Metastatic Breast Carcinoma in the Ovary (tissue), 3 donors: ENCODE measurements around a stretch of chr6.

DNA sequence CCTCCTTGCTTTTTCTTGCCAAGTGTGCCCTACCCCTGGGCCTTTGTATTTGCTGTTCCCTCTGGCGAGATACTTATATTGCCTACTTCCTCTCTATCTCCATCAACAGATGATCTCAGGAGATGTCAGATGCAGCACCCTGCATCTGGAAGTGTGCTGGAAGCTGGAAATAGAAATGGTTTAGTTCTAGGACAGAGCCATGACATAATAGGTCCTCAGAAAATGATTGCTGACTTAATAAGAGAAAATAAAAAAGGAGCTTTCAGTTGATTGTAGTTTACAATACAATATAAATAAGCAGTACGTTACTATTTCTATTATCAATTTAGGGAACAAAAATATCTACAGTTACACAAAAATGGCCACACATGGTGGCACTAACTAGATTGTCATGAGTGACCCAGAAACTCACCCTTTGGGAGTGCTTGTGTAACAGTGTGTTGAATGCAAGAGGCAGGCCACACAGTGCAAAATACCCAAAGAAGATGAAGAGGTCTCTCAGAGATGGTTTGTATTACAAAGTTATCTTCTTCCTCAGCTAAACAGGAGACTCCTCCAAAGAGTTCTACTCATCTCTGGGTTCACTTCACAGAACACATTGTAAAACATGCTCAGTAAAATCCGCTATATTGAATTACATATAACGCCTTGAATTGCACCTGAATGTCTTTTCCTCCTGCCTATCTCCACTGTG lies 5.6 kb downstream of the ASF1A start:
- PRO-cap, 3 experiments = no peak in any of the 3 experiments

DNA sequence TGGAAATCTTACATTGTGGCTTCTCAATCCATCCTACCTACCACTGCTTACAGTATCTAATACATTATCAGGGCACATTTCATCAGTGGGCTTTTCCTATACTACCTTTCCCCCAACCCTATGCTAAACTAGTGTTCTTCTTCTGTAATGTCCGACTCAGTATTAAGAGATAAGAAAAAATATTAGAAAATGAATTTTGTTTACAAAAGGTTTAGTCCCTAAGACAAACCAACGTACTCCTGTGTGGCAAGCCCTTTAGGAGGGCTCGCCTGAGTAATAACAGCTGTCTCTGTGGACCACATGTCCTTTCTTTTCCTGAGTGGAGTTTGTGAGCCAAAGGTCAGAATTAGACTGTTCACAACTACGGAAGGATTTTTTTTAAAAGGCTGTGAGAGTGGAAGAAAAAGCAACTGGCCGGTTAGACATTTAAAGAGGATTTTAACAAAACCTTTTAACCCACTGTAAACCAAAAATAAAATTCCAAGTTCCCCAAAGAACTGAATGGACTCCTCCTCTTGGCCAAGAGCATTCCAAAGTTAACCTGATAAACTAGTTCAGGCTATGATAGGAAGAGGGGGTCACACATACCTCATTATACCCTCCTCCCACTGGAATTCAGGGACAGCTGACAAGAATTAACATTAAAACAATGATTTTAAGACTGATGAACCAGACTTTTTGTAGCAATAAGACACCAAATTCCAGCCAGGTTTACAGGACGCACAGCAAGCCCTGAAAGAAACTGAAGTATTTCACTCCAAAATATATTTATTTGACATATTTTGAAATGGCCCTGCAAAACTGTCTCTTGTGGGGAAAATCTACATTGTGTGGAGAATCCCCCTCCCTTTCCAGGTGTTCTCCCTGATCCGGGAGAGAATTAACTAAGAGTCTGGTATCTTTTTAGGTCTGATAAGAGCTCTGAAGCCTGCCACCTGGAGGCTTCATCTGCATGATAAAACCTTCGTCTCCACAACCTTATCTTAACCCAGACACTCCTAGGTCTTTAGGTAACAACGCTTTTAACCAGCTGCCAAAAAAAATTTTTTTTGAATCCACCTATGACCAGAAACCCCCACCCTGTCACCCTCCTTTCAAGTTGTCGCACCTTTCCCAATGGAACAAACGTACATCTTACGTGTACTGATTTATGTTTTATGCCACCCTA lies 43.4 kb downstream of the FAM184A start:
- PRO-cap, 3 experiments = no peak in any of the 3 experiments

DNA sequence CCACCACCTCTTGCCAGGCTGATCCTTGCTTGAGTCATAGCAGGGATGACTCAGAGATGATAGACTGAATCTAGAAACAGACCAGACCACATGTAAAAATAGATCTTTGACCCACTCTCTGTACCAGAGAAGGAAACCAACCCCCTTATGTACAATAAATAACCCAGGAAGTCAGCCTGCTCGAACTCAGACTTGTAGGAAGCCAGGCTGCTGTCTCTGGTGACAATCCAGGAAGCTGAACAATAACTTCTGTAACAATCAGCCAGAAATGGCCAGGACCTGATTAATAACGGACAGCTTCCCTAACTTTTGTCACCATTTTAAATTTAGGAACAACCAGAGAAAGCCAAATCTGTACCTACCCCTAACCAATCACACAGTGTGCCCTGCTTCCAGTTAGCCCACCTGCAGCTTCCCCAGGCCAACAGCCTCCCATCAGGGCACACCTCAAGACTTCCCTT lies 69.0 kb upstream of the FAM184A start:
- PRO-cap, 3 experiments = no peak in any of the 3 experiments

GRCh38 chr6:119181320-119181574 lies 102.8 kb upstream of the FAM184A start:
- PRO-cap, 3 experiments = no peak in any of the 3 experiments

DNA sequence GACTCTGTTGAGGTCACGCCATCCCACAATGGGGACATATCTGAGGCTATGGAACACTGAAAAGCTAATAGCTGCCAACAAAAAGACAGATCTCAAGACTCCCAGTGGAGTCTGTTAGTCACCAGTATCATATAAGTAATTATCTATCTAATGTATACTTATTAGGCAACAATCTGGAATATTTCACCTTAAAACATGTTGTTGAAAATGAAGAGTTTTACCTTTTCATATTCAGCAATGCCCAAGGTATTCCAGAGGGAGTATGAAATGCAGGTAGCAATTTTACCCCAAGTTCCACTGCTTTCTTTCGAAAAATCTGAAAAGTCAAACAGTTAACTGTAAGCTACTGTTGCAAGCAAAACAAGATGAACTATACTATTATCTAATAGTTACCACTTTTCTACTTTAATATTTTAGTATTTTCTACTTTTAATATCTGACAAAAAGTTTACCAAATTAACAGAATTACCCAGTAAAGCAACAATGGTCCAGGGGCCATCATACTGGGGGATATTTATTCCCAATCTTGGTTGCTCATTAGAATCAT lies 101.4 kb downstream of the MAN1A1 start:
- PRO-cap, 3 experiments = no peak in any of the 3 experiments

DNA sequence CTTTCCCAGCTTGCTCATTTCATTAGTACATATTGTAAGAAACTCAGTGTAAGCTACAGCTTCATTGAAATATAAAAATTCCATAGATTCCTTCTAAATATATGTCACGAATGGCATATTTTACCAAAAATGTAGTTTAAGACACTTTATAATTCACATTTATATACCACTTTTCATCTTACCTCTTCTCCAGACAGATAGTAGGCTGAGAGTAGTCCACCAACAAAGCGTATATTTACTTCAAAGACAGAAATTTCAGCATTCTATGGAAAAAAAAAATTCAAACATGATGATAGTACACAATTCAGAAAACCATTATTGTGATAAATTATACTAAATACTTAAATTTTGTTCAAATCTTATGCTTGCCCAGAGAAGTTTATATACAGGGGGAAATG lies 59.1 kb downstream of the MAN1A1 start:
- PRO-cap, 3 experiments = no peak in any of the 3 experiments

DNA sequence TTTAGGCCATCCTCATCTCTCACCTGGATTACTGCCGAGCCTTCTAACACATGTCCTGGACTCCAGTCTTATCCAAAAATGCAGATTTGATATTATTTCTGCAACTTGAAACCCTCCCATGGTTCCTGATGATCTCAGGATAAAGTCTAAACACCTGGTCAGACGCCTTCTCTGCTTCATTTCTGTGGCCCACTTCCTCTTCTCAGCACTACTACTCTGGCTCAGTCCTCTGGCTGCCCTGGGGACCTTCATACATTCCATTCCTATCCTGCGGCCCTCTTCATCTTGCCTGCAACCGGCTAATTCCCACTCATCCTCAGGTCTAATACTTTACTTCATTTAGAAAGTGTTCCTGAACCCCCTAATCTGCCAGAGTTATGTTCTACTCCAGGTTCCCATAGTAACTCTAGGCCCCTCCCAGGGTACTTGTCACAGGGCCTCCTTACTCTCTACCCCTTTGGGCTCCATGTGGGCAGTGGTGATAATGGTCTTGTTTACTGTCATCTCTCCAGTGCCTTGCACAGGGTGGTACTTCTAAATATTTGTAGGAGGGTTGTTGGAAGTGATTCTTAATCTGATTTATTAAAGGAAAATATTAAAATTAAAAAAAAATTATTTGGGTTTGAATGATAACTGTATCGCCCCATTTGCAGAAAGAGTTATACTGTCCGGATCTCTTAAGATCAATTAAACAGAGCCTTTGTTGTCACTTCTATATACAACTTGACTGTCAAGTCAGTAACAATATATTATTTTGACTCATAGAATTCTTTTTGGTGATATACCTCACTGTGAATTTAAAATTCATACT lies 18.9 kb downstream of the MAN1A1 start:
- PRO-cap, 3 experiments = no peak in any of the 3 experiments

DNA sequence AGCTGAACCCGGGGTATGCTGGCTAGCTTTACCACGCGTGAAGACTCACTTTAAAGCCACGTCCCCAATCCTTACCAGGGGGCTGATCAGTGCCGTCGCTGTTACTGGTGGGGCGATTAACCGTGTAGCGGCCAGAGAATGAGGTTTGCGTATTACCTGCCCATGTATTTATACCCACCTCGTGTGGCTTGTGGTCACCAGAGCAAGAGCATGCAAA lies 1.6 kb downstream of the MAN1A1 start:
- PRO-cap, 3 experiments = no peak in any of the 3 experiments

GRCh38 chr6:119355082-119355563 lies 5.6 kb upstream of the MAN1A1 start:
- PRO-cap, 3 experiments = no peak in any of the 3 experiments

DNA sequence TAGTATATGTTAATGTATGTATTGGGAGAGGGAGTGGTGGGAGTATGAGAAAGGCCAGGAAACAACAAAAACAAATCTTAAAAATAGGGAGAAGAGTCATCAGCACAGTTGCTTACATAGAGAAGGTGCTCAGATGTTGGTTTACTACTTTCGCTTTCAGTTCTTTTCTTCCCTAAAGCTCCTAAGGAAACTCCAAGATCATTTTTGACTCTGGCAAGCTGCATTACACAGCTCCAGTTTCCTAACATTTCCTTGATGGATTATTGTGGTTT lies 117.9 kb upstream of the MAN1A1 start:
- PRO-cap, 3 experiments = peak in 3 of 3 experiments; most common plus-strand start position 201 of the sequence (in 3)

DNA sequence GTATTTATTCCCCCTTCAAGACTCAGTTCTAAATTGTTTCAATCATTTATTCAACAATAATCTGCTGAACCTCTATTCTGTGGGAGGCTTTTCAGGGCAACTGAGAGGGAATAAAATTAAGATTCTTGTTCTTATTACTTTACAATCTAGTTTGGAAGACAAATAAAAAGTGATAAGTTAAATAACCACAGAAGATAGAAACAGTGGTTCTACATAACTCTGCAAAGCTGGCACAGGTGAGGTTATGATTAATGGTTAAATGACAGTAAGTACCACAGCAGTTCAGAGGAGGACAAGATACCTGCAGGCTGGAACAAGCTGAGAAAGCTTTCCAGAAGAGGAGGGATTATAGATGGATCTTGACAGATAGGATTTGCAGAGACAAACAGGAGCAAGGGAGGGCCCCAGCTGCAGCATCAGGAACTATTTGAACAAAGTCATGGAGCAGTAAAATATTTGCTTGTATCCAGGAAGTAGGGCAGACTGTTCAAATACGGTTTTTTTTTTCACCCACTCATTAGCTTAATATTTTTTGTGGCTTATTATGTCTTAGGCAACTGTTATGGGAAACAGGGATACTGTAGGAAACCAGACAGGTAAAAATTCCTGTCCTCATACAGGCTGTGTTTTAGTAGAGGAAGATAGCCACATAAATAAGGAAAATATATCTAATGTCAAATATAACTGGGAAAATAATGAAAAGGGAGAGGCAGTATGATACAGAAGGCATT lies 144.4 kb upstream of the MAN1A1 start:
- PRO-cap, 3 experiments = no peak in any of the 3 experiments

- PRO-cap, 3 experiments = no peak in any of the 3 experiments
Observed at GRCh38 chr6:119614307-119614561, 264.7 kb upstream of the MAN1A1 start.

GRCh38 chr6:120005428-120005798 lies 655.9 kb upstream of the MAN1A1 start:
- PRO-cap, 3 experiments = no peak in any of the 3 experiments

GRCh38 chr6:121257176-121257507 lies 77.1 kb downstream of the TBC1D32 start:
- PRO-cap, 3 experiments = no peak in any of the 3 experiments

GRCh38 chr6:121437309-121437684 lies 1.9 kb downstream of the GJA1 start:
- PRO-cap, 3 experiments = peak in 2 of 3 experiments; most common plus-strand start chr6:121437568 (in 2); most common minus-strand start chr6:121437488 (in 2)

DNA sequence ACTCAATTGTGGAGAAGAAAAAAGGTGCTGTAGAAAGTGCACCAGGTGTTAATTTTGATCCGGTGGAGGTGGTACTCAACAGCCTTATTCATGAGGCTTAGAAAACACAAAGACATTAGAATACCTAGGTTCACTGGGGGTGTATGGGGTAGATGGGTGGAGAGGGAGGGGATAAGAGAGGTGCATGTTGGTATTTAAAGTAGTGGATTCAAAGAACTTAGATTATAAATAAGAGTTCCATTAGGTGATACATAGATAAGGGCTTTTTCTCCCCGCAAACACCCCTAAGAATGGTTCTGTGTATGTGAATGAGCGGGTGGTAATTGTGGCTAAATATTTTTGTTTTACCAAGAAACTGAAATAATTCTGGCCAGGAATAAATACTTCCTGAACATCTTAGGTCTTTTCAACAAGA lies 12.6 kb downstream of the GJA1 start:
- PRO-cap, 3 experiments = no peak in any of the 3 experiments

GRCh38 chr6:121777506-121777705 lies 342.0 kb downstream of the GJA1 start:
- PRO-cap, 3 experiments = no peak in any of the 3 experiments

DNA sequence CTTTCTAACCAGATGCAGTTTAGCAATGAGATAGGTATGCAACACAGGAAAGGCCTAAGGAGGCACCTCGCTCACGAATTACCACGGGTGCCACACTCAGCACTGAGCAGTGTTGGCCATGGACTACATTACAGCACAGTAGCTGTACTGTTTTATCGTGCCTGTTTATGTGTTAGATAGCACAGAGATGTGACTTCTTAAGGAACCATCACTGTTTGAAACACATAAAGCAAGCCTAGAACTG lies 447.3 kb upstream of the HSF2 start:
- PRO-cap, 3 experiments = no peak in any of the 3 experiments

- PRO-cap, 3 experiments = no peak in any of the 3 experiments
Observed at GRCh38 chr6:122126732-122127370, 272.6 kb upstream of the HSF2 start.

- PRO-cap, 3 experiments = no peak in any of the 3 experiments
Observed at GRCh38 chr6:122280146-122281168, 119.0 kb upstream of the HSF2 start.